ENCODE measurements around a stretch of chr7.

- PRO-cap = no peak
These were observed 1.4 kb downstream of the ELN start for GRCh38 chr7:74029407-74029812.

GRCh38 chr7:74215783-74216292 is 6.0 kb downstream of the LAT2 start:
- PRO-cap = no peak

GRCh38 chr7:74363941-74364507 is 74.8 kb downstream of the CLIP2 start:
- PRO-cap = no peak

DNA sequence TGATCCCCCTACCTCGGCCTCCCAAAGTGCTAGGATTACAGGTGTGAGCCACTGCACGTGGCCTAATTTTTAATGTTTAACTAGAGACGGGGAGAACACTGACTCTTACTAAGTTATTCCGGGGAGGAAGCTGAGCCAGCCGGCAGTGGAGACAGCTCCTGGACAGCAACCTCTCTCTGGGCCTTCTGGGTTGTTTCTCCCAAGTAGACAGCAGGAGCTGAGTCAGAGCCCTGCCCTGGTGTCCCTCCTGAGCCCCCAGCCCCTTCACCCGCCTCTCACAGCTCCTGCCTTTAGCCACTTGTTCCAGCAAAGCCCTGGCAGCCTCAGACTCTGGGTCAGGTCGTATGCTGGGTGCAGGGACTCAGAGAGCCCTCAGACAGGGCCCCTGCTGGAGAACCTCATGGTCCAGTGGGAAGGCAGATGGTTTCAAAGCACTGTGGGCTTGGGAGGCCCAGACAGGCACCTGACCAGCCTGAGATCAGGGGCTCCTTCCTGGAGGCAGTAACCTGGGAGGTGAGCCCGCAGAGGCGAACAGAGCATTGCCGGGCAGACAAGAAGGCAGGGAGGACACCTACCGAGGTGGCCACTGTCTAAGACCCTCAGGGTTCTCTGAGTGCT is 18.5 kb upstream of the GTF2IRD1 start:
- PRO-cap = no peak

- PRO-cap = no peak
These were observed 48.8 kb downstream of the GTF2IRD1 start for GRCh38 chr7:74502353-74503099.

DNA sequence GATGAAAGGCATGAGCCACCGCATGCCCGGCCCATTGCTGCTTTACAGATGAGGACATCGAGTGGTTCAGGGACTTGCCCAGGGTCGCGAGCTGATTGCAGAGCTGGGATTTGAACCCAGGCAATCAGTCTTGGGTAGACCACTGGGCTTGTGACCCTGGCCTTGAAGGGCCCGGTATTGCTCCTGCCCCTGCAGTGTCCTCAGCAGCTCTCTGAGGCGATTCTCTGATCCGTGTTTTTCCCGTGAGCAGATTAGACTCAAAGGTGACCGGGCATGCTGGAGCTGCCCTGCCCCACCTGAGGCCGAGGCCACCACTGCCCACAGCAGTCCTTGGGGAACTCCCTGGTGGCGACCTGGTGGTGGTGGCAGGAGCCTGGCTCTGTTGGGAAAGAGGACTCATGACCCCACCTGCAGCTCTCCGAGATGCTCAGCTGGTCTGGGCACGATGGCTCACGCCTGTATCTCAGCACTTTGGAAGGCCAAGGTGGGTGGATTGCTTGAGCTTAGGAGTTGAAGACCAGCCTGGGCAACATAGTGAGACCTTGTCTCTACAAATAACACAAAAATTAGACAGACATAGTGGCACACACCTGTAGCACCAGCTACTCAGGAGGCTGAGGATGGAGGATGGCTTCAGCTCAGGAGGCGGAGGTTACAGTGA is 76.1 kb upstream of the GTF2I start:
- PRO-cap = no peak

GRCh38 chr7:74655990-74656286 is 1.6 kb upstream of the GTF2I start:
- PRO-cap = bidirectional peak, plus-strand start at chr7:74656402, minus-strand start at chr7:74656188

- PRO-cap = no peak
These were observed 49.7 kb downstream of the GTF2I start for GRCh38 chr7:74707042-74707819.

DNA sequence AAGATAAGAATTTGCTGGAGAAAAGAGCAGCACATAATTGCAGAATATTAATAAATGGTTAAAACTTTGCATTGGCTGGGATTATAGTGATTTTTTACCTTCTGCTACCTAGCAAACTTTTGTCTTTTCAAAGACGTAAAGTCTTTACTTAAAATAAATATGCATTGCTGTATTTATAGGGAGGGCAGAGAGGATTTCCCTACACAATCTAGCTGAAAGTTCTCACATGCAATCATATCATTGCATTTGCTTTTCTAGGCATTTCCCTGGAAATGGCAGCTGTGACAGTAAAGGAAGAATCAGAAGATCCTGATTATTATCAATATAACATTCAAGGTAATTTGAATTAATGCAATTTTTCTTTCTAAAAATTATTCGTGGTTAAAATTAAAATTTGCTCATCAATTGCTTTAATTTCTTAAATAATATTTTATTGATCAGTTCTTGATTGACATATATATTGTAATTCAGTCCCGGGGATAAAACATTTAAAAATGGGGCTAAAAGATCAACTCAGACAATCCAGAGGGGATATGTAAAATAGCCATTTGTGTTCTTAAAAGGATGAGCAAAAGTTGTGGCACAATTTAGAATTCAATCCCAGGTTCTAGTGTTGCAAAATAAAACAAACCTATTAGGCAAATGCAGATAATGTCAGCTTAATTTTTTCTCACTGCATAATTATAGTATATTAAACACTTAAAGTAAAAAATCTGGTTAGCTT is 53.4 kb downstream of the GTF2I start:
- PRO-cap = no peak

DNA sequence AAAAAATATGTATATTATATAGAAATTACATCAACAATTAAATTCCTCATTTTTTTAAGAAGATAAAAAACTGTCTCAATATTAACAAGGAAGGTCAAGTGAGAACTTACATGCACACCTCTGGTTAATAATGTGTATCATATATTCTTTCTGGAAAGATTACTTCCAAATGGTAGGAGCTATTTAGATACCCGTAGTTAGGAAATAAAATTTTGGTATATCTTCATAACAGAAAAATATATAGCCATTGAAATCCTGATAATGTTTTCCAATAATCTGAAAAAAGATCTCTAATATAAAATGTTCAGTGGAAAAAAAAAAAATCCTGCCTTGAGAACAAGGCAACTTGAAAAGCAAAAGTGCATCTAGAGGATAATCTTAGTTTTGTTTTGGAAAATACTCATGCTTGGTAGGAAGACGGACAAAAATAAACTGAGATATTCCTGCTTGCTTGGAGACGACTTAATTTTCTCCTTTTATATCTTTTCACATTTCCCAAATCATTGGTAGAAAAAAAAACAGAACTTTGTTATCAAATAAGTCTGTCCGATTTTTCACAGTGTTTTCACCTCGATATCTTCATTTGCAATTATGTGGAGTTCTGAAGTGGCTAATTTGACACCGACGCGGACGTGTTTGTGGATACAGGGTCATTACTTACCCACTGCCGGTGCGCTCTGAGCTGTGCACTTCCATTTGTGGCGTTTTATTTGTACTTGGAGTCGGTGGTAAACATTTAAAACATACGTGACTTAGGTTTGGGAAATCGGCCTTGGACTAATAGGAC is 52.1 kb upstream of the NCF1 start:
- PRO-cap = no peak

GRCh38 chr7:74723453-74724273 is 50.1 kb upstream of the NCF1 start:
- PRO-cap = no peak

- PRO-cap = no peak
These were observed 45.1 kb upstream of the NCF1 start for GRCh38 chr7:74728655-74729156.

DNA sequence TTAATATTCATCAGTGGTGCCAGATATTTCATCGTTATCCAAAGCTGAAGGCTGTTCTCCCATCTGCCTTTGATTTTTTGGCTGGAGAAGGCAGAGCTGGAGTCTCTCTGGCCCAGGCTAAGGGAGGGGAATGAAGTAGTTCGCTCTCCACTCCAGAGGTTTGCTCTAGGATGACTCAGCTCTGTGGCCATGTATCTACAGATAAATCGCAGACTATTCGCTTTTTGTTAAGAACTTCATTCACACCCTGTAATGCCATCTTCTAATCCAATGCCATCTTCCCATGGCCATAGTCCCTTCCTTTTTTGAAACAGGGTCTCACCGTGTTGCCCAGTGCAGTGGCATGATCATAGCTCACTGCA is 17.1 kb downstream of the RCC1L start:
- PRO-cap = no peak

DNA sequence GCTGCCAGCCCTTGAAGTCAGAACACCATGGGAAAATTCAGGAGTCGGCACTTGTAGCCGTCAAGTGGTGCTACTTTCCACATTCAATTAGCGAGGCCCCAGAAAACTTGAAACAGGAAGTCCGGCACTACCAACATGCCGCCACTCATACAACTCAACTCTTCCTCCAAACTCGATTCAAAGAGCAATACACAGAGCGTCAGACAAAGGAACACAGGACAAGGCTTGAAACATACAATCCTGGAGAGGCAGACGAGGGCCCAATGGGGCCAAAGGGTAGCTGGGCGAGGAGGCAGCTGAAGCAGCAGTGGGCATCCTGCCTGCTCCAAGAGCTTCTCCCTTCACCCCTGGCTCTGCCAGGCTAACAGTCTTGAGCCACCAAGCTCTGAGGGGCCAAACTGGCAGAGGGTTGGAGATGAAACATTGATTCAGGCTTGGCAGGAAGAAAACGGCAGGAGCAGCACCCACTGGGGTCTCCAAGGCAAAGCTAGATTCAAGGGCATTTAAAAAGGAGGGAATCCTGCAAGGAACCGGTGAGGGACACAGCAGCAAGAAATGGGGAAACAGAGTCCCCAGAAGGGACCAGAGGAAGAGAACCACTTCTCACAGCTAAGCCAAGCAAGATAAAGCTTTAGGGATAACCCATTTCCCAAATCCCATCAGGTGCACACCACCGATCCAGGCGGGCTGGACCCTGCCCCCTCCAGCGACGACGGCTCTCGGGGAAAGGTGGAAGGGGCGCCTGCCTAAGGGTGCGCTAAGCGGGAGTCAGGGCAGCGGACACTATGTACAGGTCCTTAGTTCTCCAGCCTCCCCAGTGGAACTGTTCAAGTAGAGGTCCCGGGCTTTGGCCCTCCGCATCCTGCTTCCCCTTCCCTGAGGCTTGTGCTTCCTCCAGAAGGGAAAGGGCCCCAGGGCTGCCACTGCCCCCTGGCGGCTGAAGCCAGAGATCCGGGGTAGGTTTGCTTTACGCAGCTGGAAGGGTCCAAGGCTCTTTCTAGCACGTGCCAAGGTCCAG is 22.6 kb downstream of the TRIM73 start:
- PRO-cap = no peak

DNA sequence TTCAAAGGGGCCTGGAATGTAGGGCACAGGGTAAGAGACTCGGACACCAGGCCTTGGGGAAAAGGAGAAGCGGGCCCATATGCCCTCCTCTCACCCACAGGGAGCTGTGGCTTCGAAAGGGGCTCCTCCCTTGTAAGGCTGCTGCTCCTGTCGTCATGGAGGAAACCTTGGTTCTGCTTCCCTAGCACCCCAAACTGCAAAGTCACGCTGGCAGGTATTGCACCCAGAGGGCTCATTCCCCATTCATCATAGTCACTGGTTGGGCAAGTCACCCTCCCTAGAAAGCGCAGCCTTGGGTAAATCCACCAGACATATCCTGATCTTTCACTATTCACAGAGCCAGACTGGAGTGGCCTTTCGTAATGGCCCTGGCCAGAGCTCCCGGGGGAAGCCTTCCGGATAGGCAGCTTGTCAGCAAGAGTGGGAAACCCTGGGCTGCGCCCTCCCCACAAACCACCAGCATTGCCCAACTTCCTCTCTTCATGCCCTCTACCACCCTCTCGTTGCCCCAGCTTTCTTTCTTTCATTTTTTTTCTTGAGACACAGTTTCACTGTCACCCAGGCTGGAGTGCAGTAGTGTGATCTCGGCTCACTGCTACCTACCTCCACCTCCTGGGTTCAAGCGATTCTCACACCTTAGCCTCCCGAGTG is 121.0 kb downstream of the HIP1 start:
- PRO-cap = no peak

GRCh38 chr7:75780618-75781196 is 8.7 kb upstream of the CCL26 start:
- PRO-cap = no peak

DNA sequence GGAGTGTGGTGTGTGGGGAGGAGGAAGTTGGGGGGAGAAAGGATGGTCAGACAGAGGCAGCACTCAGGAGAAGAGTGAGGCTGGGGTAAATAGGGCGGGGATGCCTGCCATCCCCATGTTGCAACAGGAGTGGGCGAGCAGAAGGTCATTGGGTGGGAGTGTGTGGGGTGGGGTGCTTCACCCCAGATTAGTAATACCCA is 3.6 kb upstream of the CCL24 start:
- PRO-cap = no peak

DNA sequence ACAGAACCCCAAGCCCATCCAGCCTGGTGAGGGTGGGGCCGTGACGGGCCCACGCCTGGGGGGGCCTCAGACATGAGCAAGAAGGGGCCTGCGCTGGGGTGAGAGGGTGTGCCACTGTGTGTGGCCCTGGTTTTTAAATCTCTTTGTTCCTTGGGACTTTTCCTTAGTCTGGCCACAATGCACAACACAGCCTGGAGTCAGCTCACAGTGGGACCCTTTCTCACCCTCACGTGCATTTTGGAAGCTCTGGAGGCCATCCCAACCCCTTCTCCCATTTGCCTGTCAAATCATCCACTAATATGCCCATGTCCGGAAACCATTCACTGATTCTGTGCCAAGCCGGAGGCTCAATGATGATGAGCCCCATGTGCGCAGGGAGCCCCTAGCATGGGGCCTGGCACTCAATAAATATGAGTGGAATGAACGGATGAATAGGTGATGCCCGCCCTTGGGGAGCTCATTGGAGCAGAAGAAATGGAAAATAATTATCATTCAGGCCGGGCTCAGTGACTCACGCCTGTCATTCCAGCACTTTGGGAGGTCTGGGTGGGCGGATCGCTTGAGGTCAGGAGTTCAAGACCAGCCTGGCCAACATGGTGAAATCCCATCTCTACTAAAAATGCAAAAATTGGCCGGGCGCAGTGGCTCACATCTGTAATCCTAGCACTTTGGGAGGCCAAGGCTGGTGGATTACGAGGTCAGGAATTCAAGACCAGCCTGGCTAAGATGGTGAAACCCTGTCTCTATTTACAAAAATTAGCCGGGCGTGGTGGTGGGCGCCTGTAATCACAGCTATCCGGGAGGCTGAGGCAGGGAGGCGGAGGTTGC is 10.9 kb downstream of the RHBDD2 start:
- PRO-cap = no peak

- PRO-cap = no peak
These were observed 7.7 kb upstream of the POR start for GRCh38 chr7:75907069-75907861.

- PRO-cap = no peak
These were observed 27.4 kb downstream of the POR start for GRCh38 chr7:75942053-75942961.

All from neural crest cell (in vitro differentiated cells).